Measurements from ENCODE around the genes GRIN2B, GUCY2C, H2AJ and WBP11.

DNA sequence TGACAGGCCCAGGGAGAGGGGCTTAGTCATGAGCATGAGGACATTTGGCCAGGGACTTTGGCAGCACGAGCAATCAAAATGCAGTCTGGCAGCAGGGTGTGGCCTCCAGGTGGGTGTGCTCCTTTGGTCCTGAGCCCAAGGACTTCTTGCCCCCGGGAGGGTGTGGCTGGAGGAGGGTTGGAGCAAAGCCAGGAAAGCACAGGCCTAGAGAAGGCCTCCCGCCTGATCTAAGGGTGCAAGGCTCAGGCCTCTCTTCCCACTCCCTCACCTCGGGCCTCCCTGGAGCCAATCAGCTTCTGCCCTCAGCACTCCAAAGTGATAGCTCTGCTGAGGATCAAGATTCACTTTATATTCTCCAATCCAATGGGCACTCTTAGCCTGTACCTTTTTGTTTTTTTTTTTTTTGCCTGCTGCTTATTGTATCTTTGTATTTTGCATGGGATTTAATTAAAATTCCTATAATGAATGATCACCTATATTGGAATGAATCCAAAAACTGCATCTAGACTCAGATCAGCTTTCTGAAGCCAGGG is 25.8 kb downstream of the EMP1 start:
- PRO-cap: no peak

DNA sequence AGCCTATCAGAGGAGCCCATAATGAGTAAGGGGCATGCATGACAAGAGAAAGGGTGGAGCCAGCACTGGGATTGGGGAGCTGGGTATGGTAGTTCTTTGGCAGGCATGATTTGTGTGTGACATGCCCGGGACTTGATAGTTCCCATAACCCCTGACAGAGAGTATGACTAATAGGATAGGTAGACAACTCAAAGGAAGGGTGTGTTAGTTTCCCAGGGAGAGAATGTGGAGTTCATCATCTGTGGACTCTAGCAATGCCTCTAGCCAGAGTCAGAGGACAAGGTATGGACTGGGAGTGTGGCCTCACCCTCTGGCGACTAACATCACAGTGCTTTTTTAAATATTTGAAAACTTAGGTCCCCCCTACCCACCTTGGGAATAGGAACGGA is 143.1 kb downstream of the EMP1 start:
- PRO-cap: no peak

GRCh38 chr12:13981108-13982221 is at the start of gene GRIN2B:
Gene GRIN2B, minus strand, starts transcription at chr12:13981602.
- PRO-cap: no peak

- PRO-cap: no peak
These were observed 157.5 kb upstream of the ATF7IP start for GRCh38 chr12:14207795-14208653.

- PRO-cap: unidirectional peak, plus-strand start at chr12:14403958
These were observed 38.2 kb downstream of the ATF7IP start for GRCh38 chr12:14403560-14404139.

GRCh38 chr12:14665857-14666363 is 30.5 kb downstream of the GUCY2C start:
- PRO-cap: no peak

- PRO-cap: no peak
These were observed at the start of gene GUCY2C for GRCh38 chr12:14695751-14696853. Gene GUCY2C, minus strand, starts transcription at chr12:14696599.

GRCh38 chr12:14774099-14775074 is at the start of gene H2AJ:
Gene H2AJ, plus strand, starts transcription at chr12:14774405.
- PRO-cap: bidirectional peak, plus-strand start at chr12:14774407, minus-strand start at chr12:14774186

- PRO-cap: bidirectional peak, plus-strand start at chr12:14775171, minus-strand start at chr12:14775269; bidirectional peak, plus-strand start at chr12:14775324, minus-strand start at chr12:14775336
These were observed 1.0 kb downstream of the H2AJ start for GRCh38 chr12:14775075-14775809.

DNA sequence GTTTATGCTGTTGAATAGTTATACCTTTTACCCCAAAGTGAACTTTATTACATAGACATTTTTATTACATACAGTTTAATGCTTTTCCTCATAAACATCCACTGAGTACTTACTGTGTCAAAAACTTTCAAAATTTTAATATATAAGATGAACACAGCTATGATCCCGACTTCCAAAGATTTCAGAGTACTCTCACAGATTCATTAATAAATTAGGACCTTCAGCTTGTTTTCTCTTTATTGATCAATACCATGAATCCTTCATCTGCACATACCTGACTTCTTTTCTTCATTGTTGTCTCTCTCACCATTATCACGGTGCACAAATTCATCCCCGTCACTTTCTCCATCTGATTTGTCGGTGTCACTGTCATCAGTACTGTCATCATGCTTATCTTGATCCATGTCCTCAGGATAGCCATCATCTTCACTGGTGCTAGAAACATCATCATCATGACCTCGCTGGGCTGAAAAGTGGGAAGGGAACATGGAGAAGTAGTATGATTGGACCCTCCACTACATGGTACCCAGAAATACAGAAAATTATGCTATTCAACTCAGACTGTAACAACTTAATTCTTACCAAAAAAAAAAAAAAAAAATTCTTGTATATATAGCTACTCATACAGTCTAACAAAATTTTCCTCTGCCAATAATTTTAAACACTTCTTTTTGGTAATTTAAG is 9.7 kb downstream of the WBP11 start:
- PRO-cap: no peak

DNA sequence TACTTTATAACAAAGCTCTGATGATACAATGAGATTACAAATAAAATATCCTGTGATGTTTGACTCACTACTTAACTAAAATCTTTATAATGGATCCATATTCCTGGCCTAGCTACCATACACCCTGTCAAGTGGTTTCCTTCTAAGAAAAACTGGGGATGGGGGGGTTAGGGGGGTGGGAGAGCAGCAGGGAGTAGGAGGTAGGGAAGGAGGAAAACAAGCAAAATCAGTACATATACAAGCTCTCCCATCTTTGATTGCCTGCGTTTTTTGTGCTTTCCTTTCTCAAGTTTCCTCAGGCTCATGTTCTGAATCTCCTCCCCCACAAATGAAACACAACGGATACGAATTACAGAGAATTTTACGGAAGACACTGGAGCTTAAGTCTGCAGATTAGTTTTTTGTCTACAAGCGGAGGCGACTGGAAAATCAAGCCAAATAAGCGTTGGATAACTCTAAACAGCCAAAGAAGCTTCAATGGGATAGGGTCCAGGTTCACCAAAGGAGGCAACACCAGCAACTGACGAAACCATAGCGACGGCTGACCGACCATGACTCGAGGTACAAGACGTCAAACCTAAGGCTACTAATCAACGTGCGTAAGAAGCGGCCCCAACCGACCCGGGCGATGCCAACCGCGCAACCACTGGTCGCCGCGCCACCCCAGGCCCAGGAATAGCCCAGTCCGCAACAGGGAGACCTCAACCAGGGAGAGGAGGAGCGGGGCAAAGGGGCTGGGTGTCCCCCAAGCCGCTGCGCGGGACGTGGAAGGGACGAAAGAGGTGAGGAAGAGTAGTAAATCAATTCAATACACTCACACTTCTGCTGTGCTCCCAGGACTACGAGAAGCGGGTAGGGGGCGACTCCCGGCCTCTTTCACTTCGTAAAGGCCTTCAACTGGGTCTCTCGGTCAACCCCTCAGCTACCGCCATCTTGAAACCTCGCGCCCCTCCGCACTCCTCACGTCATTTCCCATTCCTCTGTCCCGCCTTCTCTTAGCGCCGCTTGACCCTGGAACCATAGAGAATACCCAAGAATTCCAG is at the start of gene WBP11:
WBP11 (minus strand) TSS at position 945 of the 1,043 bp plus-strand sequence.
- PRO-cap: bidirectional peak, plus-strand start at position 615 of the sequence, minus-strand start at position 522 of the sequence; bidirectional peak, plus-strand start outside the sequence, minus-strand start at position 962 of the sequence

DNA sequence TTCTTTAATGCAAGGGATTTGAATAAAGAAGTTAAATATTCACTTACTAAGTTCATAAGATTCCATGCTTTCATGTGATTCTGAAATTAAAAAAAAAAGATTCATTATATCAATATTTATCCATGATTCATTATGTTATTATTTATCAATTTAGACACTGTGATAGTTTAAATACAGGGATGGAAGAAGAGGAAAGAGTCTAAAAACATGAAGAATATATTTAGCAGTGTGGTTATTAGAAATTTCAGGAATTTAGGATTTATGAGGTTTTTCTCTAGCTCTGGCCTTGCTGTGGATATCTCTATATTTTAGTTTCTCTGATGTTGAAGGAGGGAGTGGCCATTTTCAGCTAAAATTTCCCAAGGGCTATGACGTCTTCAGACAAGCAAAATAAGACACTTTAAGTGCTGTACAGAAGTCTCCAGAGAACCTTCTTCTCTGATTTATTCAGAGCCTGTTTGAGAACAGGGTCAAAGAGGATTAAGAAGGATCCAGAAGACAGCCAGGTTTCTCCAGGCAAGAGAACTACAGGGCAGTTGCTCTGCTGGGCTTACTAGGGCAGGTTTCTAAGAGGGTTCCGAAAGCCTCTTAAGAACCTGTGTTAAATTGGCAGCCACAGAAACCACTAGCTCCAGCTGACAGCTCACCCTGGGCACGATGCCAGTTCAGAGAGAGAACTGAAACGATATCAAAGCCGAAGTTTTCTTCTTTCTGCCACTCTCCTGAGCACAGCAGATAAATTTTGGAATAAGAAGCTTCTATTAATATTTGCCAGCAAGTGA is 1.3 kb downstream of the MGP start:
- PRO-cap: unidirectional peak, plus-strand start at position 473 of the sequence; bidirectional peak, plus-strand start at position 701 of the sequence, minus-strand start at position 566 of the sequence

- PRO-cap: no peak
These were observed 19.5 kb upstream of the MGP start for GRCh38 chr12:14905006-14905640.

DNA sequence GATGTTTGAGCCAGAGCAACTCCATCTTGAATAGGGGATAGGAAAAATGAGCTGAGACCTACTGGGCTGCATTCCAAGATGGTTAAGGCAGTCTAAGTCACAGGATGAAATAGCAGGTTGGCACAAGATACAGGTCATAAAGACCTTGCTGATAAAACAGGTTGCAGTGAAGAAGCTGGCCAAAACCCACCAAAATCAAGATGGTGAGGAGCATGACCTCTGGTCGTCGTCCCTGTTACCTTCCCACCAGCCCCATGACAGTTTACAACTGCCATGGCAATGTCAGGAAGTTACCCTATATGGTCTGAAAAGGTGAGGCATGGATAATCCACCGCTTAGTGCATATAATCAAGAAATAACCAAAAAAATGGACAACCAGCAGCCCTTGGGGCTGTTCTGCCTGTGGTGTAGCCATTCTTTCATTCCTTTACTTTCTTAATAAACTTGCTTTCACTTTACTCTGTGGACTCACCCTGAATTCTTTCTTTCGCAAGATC is 13.6 kb downstream of the ERP27 start:
- PRO-cap: no peak

- PRO-cap: no peak
These were observed 8.2 kb downstream of the PDE6H start for GRCh38 chr12:14980956-14981481.

GRCh38 chr12:15001575-15002647 is 29.1 kb downstream of the PDE6H start:
- PRO-cap: no peak

- PRO-cap: no peak
These were observed 5.3 kb downstream of the RERG start for GRCh38 chr12:15215836-15216492.

DNA sequence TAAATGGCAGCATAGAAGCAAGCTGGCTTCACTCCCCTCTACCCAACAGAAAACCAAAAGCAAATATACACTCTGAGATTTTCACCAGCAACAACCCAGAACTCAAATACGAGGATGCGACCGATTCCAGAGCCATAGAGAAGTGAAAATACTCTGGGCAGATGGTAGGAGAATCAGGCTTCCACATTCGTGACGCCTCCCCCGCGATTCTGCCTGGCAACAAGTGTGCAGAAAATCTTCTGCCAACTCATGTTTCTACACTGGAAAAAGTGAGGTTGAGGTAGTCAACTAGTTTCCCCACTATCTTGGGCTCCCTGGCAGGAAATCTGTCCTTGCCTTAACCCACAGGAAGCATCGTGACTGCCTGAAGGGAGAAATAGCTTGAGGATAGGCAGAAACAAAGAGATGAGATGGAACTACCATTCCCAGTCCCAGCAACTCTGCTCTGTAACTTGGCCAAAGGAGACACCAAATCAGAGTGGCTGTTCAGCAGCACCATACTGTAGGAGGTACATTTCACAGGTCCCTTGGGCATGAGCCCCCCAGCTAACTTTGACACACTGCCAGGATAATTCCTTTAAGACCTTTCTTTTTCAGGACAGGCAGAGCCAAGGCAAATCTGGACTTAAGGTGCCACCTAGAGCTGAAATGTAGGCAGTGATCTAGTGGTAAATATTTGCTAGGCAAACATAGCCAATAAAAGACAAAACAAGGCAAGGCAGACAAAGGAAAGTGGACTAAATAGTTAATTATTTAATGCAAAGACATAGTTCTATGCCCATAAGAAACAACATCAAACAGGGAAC is 205.0 kb downstream of the PTPRO start:
- PRO-cap: no peak

- PRO-cap: no peak
These were observed 132.2 kb downstream of the EPS8 start for GRCh38 chr12:15656635-15657726.

DNA sequence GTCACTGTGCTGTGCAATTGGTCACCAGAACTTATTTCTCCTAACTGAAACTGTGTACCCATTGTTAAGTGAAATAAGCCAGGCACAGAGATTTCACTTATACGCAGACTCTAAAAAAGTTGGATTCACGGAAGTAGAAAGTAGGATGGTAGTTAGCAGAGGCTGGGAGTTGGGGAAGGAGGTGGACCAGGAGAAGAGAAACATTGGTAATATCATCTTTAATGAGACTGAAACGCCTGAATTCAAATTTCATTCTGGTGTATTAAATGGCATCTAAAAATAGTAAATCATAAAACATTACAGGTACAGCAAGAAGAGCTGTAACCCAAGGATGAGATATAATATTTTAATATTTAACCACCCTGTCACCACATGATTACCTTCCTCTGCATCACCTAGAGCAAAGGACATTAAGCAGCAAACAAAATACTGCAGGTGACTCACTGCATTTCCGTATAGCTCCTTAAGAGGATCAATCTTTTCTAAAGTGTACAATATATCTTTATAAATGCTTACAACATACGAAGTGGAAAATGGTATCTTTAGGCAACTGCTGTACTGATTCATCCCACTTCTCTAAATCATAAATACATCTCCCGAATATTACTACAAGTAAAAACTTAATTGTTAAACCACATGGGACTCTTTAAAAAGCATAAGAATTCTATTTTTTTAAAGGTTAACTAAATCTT is 99.3 kb downstream of the EPS8 start:
- PRO-cap: no peak

Data from sciatic nerve (tissue), 1 donor.